Measurements from ENCODE around the gene LDLRAD3.

DNA sequence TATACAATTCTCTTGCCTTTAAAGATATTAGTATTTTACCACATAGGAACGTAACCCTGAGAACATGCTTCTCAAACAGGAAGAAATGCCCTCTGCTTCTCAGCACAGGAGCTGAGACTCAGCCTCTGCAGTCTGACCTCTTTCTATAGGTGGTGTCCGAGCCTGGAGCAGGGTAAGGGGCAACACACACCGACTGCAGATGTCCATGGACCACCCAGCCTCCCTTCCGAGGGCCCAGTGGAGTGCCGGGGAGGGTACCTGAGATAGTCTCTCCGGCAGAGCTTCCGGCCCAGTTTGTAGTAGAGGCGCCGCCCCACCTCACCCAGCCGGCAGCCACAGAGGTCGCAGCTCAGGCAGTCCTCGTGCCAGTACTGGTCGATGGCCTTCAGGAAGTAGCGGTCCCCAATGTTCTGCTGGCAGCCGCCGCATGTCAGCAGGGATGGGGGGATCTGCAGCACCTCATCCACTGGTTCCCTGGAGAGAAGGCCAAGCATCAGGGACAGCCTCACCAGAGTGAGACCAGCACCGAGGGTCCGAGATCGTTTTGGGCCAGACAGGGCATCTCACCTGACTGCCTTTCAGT, 27.4 kb downstream of the LMO2 start:
- PRO-cap, result no peak

DNA sequence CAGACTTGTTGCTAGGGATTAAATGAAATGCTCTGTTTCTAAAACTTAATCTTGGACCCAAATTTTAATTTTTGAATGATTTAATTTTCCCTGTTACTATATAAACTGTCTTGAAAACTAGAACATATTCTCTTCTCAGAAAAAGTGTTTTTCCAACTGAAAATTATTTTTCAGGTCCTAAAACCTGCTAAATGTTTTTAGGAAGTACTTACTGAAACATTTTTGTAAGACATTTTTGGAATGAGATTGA, 7.6 kb upstream of the NAT10 start:
- PRO-cap, result no peak

- PRO-cap, result no peak
These were observed 36.2 kb downstream of the NAT10 start for GRCh38 chr11:34141539-34142099.

DNA sequence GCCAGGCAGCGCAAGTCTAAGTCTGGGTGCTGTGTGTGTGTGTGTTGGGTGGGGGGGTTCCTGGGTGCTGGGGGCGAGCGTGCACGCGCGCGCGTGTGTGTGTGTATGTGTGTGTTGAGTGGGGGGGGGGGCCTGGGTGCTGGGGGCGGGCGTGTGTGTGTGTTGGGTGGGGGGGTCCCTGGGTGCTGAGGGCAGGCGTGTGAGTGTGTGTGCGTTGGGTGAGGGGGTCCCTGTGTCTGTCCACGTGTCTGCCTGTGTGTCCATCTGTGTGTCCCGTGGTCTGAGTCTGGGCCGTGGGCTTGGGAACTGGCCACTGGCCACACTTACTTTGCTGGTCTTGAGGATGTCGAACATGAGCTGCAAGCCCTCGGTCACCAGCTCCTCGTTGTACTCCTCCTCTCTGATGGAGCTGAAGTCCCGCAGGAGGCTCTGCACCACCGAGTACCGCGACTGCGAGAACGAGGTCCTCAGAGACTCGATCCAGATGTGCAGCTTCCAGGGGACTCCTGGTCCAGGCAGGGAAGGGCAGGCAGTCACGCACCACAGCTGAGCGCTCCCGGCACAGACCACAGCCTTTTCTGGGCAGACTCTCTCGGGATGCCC, 55.2 kb downstream of the NAT10 start:
- PRO-cap, result no peak

GRCh38 chr11:34435985-34436565, 2.7 kb upstream of the CAT start:
- PRO-cap, result no peak

GRCh38 chr11:34495419-34496539, 17.8 kb downstream of the ELF5 start:
- PRO-cap, result no peak

- PRO-cap, result no peak
These were observed 38.8 kb upstream of the ELF5 start for GRCh38 chr11:34552457-34552769.

DNA sequence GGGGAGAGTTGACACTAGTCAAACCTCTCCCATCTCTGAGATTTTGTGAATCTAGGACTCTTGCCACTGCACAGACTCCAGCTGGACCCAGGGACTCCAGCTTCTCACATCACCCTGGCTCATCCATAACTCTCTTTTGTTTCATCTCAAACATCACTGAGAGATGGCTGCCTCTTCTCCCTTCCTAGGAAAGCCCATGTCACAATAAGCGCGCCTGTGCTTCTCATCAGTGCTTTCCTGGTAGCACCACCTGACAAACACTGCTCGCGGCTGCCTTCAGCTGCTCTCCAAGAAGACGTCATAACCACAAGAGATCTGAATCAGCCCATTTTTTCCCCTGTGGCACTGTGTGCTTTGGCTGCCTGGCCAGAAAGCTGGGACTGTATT, 50.5 kb upstream of the EHF start:
- PRO-cap, result no peak

DNA sequence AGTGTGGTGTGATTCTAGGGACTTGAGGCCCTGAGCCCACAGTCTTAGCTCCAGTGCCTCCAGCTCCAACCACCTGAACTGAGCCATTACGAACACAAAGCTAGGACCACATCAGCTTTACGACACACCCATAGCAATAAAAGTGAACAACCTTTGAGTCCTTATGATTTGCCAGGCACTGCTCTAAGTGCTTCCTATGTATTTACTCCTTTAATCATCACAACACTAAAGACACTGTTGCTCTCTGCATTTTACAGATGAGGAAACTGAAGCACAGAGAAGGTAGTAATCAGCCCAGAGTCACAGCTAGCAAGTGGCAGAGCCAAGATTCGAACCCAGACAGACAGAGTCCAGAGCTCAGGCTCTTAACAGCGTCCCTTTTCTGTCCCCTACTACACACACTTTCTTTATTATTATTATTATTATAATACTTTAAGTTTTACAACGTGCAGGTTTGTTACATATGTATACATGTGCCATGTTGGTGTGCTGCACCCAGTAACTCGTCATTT, 126.5 kb downstream of the EHF start:
- PRO-cap, result no peak

DNA sequence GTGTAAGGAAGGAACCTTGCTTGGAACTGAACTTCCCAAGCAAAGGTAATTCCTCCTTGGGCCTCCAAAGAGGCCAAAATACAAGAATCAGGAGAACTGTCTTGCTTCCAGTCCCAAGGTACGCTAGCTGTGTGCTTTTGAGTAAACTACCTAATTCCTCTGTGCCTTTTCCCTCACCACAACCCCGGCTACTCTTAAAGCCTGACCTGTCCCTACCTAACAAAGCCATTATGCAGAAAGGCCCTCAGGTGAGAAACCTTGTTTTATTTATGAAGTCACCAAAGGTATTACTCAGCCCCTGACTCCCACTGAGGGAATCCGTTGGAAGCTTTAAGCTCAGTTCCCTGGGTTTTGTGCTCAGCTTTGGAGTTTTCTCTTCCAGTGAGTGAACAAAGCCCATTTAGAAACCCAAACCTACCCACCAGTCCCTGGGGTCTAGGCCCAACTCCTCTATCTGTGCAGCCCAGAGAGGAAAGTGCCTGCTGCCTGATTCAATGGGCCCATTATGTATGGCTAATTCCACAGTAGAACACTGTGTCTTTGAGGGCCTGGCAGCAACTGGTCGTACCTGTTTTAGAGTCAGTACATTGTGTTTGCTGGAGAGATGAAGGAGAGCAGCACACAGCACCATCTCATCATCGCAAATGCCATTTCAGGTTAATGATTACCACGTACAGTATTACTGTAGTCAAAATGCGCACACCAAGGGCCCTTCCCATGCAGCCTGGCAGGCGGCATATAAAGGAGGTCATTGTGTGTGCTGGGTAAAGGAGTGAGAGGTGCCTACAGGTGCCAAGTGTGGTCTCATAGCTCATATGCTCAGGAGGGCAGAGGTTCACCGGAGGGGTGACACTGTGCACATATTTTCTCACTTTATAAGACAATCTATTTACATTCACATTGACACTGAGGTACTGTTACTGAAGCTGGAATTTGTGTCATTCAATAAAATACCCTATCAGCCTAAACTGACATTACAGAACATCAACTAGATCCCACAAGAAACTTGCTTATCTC, 90.7 kb downstream of the APIP start:
- PRO-cap, result no peak

DNA sequence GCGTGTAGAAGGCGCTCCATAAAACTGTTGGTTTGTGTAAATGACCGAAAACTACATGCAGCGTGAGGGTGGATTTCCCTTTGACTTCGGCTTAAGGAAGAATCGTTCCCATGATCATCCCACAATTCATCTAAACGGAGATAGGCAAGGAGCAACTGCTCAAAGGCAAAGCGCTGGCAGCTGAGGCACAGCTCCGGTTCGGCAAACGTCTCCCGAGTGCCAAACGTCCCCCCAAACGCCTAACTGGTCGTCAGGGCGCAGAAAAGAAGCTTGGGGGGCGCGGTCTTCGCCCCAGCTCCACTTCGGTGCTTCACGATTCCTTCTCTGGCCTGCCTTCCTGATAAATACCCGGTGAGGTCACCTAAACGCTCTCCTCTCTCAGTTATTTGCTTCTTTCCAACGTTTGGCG, 587 bp downstream of the APIP start:
- PRO-cap, result unidirectional peak, plus-strand start at position 129 of the sequence

DNA sequence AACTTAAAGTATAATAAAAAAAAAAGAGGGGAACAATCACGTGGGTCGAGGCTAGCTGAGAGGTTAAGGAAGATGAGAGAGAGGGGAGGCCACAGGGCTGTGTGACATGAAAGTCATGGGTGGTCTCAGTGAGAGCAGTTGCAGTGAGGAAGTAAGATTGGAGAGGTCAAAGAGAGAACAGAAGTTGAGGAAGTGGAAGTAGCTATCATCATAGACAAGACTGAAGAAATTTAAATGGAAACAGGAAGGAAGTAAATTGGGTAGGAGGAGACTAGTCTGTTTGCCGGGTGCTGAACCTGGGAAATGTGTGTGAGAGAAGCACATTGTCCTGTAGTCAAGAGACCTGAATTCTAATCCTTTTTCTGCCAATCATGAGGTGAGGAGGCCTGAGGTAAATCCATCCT, 79.9 kb upstream of the CD44 start:
- PRO-cap, result no peak

GRCh38 chr11:35111054-35111318, 28.0 kb upstream of the CD44 start:
- PRO-cap, result no peak

- PRO-cap, result no peak
These were observed 4.3 kb downstream of the CD44 start for GRCh38 chr11:35143330-35143662.

- PRO-cap, result no peak
These were observed 111.2 kb downstream of the SLC1A2 start for GRCh38 chr11:35308067-35308560.

- PRO-cap, result no peak
These were observed 28.3 kb downstream of the SLC1A2 start for GRCh38 chr11:35390845-35391705.

DNA sequence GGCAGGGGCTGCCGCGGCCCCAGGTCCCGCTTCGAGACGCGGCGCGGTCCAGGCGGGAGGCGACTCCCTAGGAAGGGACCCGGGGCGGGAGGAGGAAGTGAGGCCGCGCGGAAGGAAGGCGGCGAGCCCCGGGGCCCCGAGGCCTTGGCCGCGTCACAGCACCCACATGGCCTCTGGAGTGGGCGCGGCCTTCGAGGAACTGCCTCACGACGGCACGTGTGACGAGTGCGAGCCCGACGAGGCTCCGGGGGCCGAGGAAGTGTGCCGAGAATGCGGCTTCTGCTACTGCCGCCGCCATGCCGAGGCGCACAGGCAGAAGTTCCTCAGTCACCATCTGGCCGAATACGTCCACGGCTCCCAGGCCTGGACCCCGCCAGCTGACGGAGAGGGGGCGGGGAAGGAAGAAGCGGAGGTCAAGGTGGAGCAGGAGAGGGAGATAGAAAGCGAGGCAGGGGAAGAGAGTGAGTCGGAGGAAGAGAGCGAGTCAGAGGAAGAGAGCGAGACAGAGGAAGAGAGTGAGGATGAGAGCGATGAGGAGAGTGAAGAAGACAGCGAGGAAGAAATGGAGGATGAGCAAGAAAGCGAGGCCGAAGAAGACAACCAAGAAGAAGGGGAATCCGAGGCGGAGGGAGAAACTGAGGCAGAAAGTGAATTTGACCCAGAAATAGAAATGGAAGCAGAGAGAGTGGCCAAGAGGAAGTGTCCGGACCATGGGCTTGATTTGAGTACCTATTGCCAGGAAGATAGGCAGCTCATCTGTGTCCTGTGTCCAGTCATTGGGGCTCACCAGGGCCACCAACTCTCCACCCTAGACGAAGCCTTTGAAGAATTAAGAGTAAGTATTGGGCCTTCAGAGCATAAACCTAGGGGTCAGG, 608 bp downstream of the TRIM44 start:
- PRO-cap, result bidirectional peak, plus-strand start at position 236 of the sequence, minus-strand start at position 157 of the sequence

- PRO-cap, result no peak
These were observed 138.4 kb downstream of the TRIM44 start for GRCh38 chr11:35800959-35801420.

- PRO-cap, result bidirectional peak, plus-strand start at chr11:35944065, minus-strand start at chr11:35943957; bidirectional peak, plus-strand start at chr11:35944534, minus-strand start at chr11:35944340
These were observed at the start of gene LDLRAD3 for GRCh38 chr11:35943577-35944766. Gene LDLRAD3, plus strand, starts transcription at chr11:35944062.

GRCh38 chr11:36073294-36073969, 129.6 kb downstream of the LDLRAD3 start:
- PRO-cap, result no peak